ENCODE measurements around the gene ALKBH3.

- PRO-cap, 3 experiments: peak in 3 of 3 experiments; most common plus-strand start chr11:43880851 (in 3); most common minus-strand start chr11:43880692 (in 1)
- RRBS: under 1% methylated on average over 6 of the region's 46 CpGs
Measured at GRCh38 chr11:43880386-43881323, at the start of gene ALKBH3. Gene ALKBH3, plus strand, starts transcription at chr11:43880831.

DNA sequence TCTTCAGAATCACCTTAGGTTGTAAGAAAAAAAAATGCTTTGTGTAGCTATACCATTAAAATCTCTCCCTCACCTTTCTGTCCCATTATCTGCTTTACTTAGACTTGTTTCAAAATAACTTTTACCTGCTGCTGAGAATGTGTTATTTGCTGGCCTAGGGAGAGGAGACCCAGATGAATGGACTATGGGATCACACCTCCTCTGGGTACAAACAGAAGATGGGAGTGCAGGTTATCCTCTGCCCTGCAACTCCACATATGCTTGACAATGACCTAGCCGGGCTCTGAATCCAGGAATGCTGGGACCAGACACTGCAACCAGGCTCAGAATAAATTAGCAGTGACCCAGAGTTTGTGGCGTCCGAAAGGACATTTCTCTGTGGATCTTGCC lies 41.8 kb downstream of the C11orf96 start:
- PRO-cap, 3 experiments: no peak in any of the 3 experiments
- RRBS: no CpG with 5 or more reads among the region's 3 CpGs

DNA sequence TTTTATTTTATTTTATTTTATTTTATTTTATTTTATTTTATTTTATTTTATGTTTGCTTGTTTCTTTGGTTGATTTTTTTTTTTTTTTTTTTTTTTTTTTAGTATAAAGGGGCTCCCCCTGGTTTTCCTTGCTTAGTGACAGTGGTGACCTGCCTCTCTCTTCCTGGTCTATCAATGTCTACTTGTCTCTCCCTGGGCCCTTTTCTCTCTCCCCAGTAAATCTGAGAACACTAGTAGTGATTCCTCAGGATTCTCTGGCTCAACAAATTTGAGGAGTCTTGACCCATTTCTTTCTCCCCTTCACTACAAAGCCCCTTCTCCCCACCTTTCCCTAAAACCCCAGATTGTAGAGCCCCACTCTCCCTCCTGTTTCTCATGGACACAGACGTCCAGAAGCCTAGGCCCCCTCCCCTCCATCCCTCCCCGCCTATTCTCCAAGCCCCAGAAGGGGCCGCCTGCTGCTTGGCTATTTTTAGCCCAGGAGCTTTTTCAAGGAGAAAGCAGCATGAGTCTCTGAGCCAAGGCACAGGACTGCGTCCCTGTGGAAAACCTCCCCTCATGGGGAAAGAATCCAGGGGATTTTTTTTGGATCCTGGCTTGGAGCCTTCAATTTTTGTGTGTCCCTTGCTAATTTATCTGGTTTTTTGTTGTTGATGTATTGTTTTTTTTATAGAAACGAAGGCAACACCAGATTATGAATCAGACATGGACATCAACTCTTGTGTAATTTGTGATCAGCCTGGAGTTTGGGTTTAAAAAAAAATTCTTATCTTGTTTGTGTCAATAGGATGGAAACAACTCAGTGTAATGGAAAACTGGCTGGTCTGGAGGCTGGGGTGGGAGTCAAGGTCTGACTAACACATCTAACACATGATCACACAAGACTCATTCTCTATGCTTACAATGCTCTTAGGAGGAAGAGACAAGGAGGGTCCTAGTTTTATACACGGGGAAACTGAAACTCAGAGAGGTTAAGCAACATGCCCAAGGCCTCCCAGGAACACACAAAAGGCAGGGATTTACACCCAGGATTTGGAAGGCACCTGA lies 17.5 kb upstream of the ACCSL start:
- PRO-cap, 3 experiments: no peak in any of the 3 experiments
- RRBS: no CpG with 5 or more reads among the region's 6 CpGs

DNA sequence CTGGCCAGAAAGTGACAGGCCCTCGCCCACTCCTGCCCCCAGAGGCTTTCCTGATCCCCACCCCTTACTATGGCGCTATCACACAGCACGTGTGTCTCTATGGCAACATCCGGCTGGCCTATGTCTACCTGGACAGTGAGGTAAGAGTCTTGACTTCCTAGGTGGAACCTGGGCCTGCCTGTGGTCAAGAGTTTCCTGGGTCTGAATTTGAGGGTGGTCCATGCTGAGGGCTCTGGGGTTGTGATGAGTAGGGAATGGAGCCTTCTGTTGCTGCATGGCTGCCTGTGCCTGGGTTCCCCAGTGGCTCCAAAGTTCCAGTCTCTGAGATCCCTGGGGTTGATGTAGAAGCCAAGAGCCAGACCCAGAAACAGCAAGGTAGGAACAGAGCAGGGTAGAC lies 11.2 kb downstream of the ACCS start:
- PRO-cap, 3 experiments: no peak in any of the 3 experiments
- RRBS: no CpG with 5 or more reads among the region's 4 CpGs

GRCh38 chr11:44084015-44084421 lies 11.5 kb upstream of the EXT2 start:
- PRO-cap, 3 experiments: no peak in any of the 3 experiments
- RRBS: no CpG with 5 or more reads among the region's 5 CpGs

GRCh38 chr11:44238469-44238969 lies 71.4 kb downstream of the ALX4 start:
- PRO-cap, 3 experiments: no peak in any of the 3 experiments
- RRBS: no CpG with 5 or more reads among the region's 4 CpGs

- PRO-cap, 3 experiments: peak in 1 of 3 experiments; most common plus-strand start chr11:44316225 (in 1)
- RRBS: 4% methylated on average over 10 of the region's 69 CpGs
Measured at GRCh38 chr11:44316023-44316842, 6.3 kb upstream of the ALX4 start.

GRCh38 chr11:44450521-44451085 lies 114.9 kb upstream of the CD82 start:
- PRO-cap, 3 experiments: no peak in any of the 3 experiments
- RRBS: no CpG with 5 or more reads among the region's 9 CpGs

DNA sequence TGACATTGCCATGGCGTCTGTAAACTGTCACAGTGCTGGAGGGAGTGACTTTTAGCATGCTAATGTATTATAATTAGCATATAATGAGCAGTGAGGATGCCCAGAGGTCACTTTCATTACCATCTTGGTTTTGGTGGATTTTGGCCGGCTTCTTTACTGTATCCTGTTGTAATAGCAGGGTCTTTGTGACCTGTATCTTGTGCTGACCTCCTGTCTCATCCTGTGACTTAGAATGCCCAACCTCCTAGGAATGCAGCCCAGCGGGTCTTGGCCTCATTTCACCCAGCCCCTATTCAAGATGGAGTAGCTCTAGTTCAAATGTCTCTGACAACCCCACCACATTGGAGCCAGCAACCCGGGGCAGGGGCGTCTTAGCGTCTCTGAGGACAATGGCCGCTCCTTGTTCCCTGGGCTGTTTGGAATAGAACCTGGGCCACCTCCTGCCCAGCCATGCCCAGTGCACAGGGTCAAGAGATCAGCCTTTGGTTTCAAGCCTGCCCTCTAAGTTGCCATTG lies 34.8 kb upstream of the CD82 start:
- PRO-cap, 3 experiments: no peak in any of the 3 experiments
- RRBS: no CpG with 5 or more reads among the region's 7 CpGs

DNA sequence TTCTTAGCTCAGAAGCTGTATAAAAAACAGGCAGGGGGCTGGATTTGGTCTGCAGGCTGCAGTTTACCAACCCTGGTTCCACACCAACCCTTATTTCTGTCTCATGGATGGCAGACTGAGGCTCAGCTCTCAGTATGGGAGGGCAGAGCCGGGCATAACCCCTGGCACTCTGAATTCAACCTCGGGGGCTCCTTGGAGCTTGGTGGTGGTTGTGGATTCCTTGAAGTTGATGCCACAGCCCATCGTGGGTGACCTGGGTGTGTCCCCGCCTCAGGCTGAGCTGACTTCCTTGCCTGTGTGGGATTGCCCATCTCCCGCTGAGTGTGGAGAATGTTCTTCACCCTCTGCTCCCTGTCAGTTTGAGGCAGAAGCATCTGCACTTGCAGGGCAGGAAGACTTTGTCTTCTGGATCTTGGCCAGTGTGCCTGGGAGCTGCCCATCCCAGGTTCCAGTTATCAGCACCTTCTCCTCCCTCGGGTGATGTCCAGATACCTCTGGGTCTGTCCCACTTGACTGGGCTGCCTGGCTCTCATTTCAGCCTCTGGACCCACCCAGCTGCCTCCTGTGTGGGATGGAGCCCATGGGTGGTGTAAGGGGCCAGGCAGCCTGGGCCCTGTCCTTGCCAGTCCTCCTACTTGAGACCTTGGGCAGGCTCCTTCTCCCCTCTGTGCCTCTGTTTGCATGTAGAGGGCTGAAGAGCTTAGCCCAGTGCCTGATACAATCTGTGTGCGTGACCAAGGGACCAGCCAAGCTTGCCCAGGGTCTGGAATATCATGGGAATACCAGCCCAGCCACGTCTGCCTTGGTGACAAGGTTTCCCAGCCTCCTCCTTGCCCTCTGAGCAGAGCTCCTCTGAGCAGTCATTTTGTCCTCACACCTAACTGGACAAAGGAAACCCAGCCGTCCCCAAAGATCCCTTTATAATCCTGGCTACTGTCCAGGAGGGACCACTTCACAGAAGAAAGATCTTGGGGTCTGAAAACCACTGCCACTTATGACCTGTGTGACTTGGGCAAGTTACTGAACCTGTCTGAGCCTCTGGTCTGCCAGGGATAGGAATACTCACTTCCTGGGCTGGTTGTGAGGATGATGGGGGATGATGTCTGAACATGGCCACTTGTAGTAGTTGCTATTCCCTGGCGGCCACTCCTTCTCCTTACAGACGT lies 25.6 kb downstream of the CD82 start:
- PRO-cap, 3 experiments: no peak in any of the 3 experiments
- RRBS: no CpG with 5 or more reads among the region's 11 CpGs

DNA sequence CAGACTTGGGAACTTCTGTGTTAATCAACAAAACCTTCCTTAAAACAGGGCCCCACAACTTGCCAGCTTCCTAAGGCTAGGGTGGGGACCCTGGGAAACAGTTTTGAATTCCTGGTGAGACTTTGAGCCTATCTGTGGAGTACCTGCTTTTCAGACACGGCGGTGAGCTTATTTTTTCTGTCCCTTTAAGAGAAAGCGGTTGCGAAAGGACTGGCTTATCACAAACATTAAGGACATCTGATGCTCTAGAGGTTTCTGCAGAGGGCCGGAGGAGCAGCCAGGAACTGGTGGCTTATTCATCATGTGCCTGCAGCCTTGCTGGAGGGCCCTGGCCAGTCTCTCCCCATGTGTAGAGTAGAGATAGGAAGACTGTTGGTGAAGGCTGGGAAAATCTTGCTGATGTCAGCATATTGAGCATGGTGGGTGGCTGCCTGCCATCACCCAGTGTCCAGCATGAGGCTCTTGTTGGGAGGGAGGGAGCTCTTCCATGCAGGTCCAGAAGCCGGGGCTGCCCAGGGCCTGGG lies 54.1 kb downstream of the TSPAN18 start:
- PRO-cap, 3 experiments: no peak in any of the 3 experiments
- RRBS: no CpG with 5 or more reads among the region's 6 CpGs

- PRO-cap, 3 experiments: no peak in any of the 3 experiments
- RRBS: no CpG with 5 or more reads among the region's 9 CpGs
Measured at GRCh38 chr11:44857427-44857922, 93.2 kb downstream of the TP53I11 start.

DNA sequence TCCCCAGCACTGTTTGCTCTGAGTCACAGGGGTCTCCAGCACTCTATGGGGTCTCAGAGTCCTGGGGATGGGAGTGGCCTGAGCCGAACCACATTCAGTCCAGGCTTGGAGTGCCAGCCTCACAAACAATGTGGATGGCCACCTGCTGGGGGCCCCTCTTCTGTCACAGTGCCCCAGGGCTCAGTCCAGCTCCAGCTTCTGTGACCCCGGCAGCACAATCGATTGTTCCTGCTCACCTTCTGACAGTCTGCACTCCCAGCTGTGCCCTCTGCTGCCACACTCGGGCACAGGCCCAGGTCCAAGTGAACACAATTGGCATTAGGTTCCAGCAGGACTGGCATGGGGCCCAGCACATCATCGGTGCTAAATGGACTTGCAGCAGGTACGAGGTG lies 84.8 kb downstream of the TP53I11 start:
- PRO-cap, 3 experiments: no peak in any of the 3 experiments
- RRBS: no CpG with 5 or more reads among the region's 6 CpGs

GRCh38 chr11:44932146-44933120 lies 18.2 kb downstream of the TP53I11 start:
- PRO-cap, 3 experiments: no peak in any of the 3 experiments
- RRBS: no CpG with 5 or more reads among the region's 24 CpGs

DNA sequence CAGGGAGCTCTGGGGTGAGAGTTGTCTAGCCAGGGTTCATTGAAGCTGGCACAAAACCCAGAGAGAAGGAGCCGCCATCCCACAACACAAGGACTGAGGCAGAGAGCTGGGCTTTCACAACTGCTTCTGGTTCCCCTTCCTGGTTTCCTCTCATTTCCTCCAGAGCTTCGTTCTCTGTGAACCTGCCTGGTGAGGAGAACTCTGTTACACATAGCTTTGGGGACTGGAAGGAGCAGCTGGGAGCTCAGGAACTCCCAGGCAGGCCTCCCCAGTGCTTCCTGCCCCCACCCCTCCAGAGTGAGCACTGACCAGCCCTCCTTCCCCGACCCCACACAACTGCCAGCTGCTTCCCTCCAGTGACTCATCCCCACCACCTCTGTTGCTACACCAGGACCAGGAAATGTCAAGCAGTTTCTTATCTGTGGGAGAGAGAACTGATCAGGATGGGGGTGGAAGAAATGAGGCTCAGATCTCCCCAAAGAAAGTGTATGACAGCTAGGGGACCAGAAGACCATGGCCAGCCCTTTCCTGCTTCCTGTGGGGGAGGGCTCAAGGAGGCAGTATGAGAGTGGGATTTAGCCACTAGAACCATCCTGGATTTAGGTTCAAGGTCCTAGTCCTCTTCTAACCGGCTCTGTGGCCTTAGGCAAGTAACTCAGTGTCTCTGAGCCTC lies 4.4 kb upstream of the TP53I11 start:
- PRO-cap, 3 experiments: no peak in any of the 3 experiments
- RRBS: no CpG with 5 or more reads among the region's 4 CpGs

- PRO-cap, 3 experiments: no peak in any of the 3 experiments
- RRBS: 49% methylated on average over 5 of the region's 32 CpGs
Measured at GRCh38 chr11:44956742-44957418, 6.2 kb upstream of the TP53I11 start.

DNA sequence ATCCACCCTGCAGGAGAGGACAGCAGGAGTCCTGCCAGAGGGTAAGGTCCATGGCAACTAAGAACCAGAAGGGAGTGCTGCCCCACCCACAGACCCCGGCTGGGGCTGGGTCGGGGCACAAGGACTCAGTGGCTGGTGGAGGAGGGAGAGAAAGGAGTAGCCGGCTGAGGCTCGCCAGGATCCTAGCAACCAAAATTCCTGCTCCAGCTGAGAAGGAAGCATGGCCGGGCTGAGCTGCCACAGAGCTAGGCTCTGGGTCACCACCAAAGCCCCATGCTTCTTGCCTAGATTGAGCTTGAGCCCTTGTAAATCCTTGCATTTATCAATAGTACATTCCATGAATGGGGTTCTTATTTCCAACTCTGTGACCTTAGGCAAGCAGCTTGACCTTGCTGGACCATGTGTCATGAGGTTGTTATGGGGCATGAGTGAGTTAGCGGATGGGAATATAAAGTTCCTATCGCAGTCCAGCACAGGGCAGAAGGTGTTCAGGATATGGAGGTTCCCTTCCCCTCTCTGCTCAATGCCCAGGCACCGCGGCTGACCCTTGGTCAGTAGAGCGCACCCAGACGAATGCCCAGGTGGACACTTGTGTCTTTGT lies 26.1 kb upstream of the TP53I11 start:
- PRO-cap, 3 experiments: no peak in any of the 3 experiments
- RRBS: no CpG with 5 or more reads among the region's 11 CpGs

- PRO-cap, 3 experiments: no peak in any of the 3 experiments
- RRBS: no CpG with 5 or more reads among the region's 17 CpGs
Measured at GRCh38 chr11:45025618-45026821, 75.3 kb upstream of the TP53I11 start.

GRCh38 chr11:45229076-45229952 lies 56.8 kb downstream of the SYT13 start:
- PRO-cap, 3 experiments: no peak in any of the 3 experiments
- RRBS: no CpG with 5 or more reads among the region's 5 CpGs

- PRO-cap, 3 experiments: no peak in any of the 3 experiments
- RRBS: no CpG with 5 or more reads among the region's 30 CpGs
Measured at GRCh38 chr11:45339614-45340625, 53.8 kb upstream of the SYT13 start.